H1 (cell line): ENCODE measurements around a stretch of chr6.

DNA sequence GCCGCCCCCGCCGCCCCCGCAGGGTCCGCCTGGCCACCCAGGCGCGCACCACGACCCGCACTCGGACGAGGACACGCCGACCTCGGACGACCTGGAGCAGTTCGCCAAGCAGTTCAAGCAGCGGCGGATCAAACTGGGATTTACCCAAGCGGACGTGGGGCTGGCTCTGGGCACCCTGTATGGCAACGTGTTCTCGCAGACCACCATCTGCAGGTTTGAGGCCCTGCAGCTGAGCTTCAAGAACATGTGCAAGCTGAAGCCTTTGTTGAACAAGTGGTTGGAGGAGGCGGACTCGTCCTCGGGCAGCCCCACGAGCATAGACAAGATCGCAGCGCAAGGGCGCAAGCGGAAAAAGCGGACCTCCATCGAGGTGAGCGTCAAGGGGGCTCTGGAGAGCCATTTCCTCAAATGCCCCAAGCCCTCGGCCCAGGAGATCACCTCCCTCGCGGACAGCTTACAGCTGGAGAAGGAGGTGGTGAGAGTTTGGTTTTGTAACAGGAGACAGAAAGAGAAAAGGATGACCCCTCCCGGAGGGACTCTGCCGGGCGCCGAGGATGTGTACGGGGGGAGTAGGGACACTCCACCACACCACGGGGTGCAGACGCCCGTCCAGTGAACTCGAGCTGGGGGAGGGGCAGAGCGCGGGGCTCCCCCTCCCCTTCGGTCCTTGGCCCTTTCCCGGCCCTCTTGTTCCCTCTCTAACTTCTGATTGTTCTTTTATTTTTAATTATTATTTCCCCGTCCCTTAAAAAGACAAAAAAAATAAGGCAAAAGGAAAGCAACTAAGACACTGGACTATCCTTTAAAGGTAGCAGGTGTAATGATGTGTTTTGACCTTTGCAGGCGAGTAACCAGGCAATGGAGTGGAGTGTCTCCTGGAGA is 1.5 kb downstream of the POU3F2 start:
- RRBS = no CpG with 5 or more reads among the region's 51 CpGs
CAGE:
- cytosol, long polyA plus RNA = no peak
- long polyA plus RNA = no peak
- nucleus, long polyA plus RNA = no peak

- RRBS = no CpG with 5 or more reads among the region's 1 CpG
CAGE:
- cytosol, long polyA plus RNA = no peak
- long polyA plus RNA = no peak
- nucleus, long polyA plus RNA = no peak
These were observed 29.4 kb downstream of the FBXL4 start for GRCh38 chr6:98918184-98918863.

DNA sequence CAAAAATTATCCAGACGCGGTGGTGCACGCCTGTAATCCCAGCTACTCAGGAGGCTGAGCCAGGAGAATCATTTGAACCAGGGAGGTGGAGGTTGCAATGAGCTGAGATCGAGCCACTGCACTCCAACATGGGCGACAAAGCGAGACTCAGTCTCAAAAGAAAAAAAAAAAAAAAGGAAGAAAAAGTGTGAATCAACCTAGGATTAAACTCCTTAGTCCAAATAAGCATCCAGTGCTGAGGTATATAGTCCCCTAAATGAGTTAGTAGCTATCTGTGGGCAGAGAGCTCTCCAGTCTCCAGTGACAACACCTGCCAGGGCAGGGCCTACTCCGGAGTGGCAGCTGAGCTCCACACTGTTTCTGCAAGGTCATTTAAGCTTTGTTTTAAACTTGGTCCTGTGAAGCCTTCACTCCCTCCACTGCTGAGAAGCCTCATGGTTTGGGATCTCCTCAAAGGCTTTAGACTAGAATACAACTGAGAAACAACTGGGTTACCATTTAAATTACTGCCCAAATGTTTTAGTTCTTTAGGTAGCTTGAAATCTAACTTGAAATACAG is 2.1 kb downstream of the FAXC start:
- RRBS = no CpG with 5 or more reads among the region's 7 CpGs
CAGE:
- cytosol, long polyA plus RNA = no peak
- long polyA plus RNA = no peak
- nucleus, long polyA plus RNA = no peak

DNA sequence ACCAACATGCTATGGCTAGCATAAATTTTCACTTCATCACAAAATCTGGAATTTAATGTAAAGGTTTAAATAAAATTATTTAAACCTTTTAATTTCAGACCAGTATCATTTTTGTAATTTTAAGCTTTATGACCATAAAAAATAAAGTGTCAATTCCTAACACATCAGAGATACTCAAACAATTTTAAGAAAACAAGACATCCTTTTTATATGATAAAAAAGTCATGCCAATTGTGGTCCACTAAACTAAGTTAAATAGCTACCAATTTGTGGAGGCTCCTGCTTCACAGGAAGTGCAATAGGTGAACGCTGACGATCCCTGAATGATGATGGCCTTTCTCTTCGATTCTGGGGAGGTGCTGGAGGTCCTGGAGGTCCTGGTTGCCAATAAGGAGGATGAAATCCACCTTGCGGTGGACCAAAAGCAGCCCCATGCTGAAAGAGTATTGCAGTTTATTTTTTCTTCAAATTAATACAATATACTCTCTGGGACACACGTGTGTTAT is 15.0 kb upstream of the COQ3 start:
- RRBS = no CpG with 5 or more reads among the region's 5 CpGs
CAGE:
- cytosol, long polyA plus RNA = no peak
- long polyA plus RNA = no peak
- nucleus, long polyA plus RNA = no peak

GRCh38 chr6:100851693-100852338 is 29.3 kb downstream of the ASCC3 start:
- RRBS = no CpG with 5 or more reads among the region's 16 CpGs
CAGE:
- cytosol, long polyA plus RNA = no peak
- long polyA plus RNA = no peak
- nucleus, long polyA plus RNA = no peak

GRCh38 chr6:104941819-104942150 is 15.1 kb upstream of the LIN28B start:
- RRBS = no CpG with 5 or more reads among the region's 6 CpGs
CAGE:
- cytosol, long polyA plus RNA = no peak
- long polyA plus RNA = no peak
- nucleus, long polyA plus RNA = no peak

GRCh38 chr6:104955553-104955830 is 1.4 kb upstream of the LIN28B start:
- RRBS = no CpG with 5 or more reads among the region's 4 CpGs
CAGE:
- cytosol, long polyA plus RNA = no peak
- long polyA plus RNA = no peak
- nucleus, long polyA plus RNA = no peak

DNA sequence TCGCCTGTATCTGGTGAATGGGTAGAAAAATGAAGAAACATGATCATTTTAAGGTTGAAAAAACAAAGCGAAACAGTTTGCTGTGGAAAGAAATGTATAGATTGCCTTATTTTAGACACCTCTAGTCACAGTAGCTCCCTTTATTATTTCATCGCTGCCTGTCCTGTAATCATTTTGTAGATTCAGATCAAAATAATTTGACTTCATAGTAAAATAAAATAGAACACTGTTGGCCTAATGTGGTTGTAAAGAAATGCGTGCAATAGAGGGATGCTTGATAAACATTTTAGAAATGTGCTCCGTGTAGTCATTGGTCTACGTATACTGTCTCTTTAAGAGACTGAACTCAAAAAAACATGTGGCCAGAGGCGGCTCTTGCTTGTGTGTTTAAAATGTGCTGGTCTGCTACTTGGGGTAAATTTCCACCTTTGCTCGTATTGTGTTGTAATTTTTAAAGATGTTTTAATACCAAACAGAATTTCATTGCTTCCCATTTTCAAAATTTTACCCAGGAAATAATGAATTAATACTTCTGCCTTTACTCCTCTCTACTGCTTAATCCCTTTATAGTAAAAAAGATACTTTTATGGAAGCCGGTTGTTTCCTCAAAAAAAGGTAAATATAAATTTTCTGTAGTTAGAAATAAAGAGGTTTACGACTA is 1.8 kb downstream of the LIN28B start:
- RRBS = no CpG with 5 or more reads among the region's 10 CpGs
CAGE:
- cytosol, long polyA plus RNA = start-site peak on the plus strand centred at position 386 of the sequence, 160 bp wide, 31 reads
- long polyA plus RNA = start-site peak on the plus strand centred at position 397 of the sequence, 137 bp wide, 30 and 21 reads in 2 replicates
- nucleus, long polyA plus RNA = start-site peak on the plus strand centred at position 382 of the sequence, 66 bp wide, 68 reads

- RRBS = no CpG with 5 or more reads among the region's 5 CpGs
CAGE:
- cytosol, long polyA plus RNA = no peak
- long polyA plus RNA = no peak
- nucleus, long polyA plus RNA = no peak
These were observed 101.8 kb downstream of the PREP start for GRCh38 chr6:105301010-105301485.

DNA sequence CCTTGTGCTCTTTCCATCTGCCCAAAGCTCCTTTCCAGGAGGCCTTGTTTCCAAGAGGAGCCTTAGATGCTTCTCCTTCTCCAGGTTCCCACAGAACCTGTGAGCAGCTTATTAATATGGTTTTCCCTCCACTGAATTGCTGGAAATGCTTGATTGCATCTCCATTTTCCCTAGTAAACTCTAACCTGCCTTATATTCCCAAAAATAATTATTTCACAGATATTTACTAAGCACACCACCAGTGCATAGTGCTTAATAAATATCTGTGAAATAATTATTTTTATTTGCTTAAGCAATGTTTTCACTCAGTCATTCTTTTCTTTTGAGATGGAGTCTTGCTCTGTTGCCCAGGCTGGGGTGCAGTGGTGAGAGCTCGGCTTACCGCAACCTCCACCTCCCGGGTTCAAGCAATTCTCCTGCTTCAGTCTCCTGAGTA is 95.6 kb downstream of the PREP start:
- RRBS = no CpG with 5 or more reads among the region's 3 CpGs
CAGE:
- cytosol, long polyA plus RNA = no peak
- long polyA plus RNA = no peak
- nucleus, long polyA plus RNA = no peak

DNA sequence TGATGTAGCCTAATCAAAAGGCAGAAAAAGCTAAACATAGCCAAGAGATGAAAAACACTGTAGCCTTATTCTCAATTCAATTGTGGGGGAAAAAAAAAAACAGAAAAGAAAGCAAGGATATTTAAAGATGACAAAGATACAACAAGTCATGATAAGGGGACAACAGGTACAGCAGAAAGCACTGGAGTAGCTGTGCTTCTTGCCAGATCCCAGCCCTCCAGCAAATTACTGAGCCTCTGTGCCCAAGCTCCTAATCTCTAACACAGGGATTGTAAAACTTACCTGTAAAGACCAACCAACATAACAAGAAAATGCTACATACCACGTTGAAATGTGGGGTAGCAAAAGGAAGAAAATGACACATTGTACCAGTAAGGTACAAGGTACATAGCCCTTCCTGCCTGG is 30.8 kb downstream of the PREP start:
- RRBS = no CpG with 5 or more reads among the region's 1 CpG
CAGE:
- cytosol, long polyA plus RNA = no peak
- long polyA plus RNA = no peak
- nucleus, long polyA plus RNA = no peak

GRCh38 chr6:105546171-105546681 is 143.3 kb upstream of the PREP start:
- RRBS = no CpG with 5 or more reads among the region's 9 CpGs
CAGE:
- cytosol, long polyA plus RNA = no peak
- long polyA plus RNA = no peak
- nucleus, long polyA plus RNA = no peak

GRCh38 chr6:105646222-105647171 is 243.6 kb upstream of the PREP start:
- RRBS = no CpG with 5 or more reads among the region's 9 CpGs
CAGE:
- cytosol, long polyA plus RNA = no peak
- long polyA plus RNA = no peak
- nucleus, long polyA plus RNA = no peak

DNA sequence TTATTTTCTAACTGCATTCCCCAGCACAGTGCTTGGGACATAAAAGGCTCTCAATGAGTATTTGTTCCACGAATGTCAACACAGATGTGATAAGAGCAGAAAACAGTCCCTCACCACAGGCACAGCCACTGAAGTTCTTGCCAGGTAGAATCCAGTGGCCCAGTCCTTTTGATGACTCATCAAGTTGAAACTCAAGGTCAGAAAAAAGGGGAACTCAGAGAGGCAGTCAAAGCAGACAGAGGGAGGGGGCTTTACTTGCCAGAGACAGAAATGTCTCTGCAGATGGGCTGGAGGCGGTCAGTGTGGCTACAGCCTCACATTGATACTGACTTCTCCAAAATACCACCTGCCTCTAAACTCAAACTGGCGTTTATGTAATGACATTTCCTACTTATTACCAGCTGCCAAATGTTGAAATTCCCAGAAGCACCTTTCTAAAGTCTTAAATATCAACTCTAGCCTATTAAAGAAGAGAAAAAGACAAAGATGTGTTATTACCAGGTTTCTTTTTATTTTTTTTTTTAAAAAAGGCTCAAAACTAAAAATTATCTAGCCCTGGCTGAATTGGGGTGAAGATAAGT is 193.1 kb upstream of the PRDM1 start:
- RRBS = no CpG with 5 or more reads among the region's 3 CpGs
CAGE:
- cytosol, long polyA plus RNA = no peak
- long polyA plus RNA = no peak
- nucleus, long polyA plus RNA = no peak

GRCh38 chr6:106163455-106163777 is 77.3 kb downstream of the PRDM1 start:
- RRBS = no CpG with 5 or more reads among the region's 3 CpGs
CAGE:
- cytosol, long polyA plus RNA = no peak
- long polyA plus RNA = no peak
- nucleus, long polyA plus RNA = no peak

GRCh38 chr6:106195057-106195608 is 109.0 kb downstream of the PRDM1 start:
- RRBS = no CpG with 5 or more reads among the region's 4 CpGs
CAGE:
- cytosol, long polyA plus RNA = no peak
- long polyA plus RNA = no peak
- nucleus, long polyA plus RNA = no peak

GRCh38 chr6:106454603-106454946 is 94.1 kb downstream of the CRYBG1 start:
- RRBS = no CpG with 5 or more reads among the region's 2 CpGs
CAGE:
- cytosol, long polyA plus RNA = no peak
- long polyA plus RNA = no peak
- nucleus, long polyA plus RNA = no peak

- RRBS = 0% methylated on average over 1 of the region's 27 CpGs
CAGE:
- cytosol, long polyA plus RNA = no peak
- long polyA plus RNA = no peak
- nucleus, long polyA plus RNA = no peak
These were observed 117.3 kb downstream of the RTN4IP1 start for GRCh38 chr6:106512040-106512383.

DNA sequence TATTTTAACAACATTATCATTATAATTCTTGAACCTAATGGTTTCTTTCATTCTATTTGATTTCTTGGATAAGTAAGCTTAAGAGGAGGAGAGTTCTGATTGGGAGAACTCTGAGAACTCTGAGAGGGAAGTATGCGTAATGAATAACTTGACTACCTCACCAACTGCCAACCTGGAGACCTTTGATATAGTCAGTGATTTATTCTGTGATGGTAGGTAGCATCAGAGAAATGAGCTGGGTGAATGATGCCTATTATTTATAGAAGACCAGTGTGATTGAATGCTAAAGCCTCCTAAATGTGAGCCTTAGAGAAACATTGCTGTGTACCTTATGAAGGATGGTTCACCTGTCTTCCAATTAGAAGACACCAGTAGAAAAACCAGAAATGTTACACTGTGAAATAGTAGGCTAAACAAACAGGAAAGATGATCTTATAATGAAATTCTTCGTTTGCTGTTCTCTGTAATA is 114.9 kb downstream of the RTN4IP1 start:
- RRBS = no CpG with 5 or more reads among the region's 2 CpGs
CAGE:
- cytosol, long polyA plus RNA = no peak
- long polyA plus RNA = no peak
- nucleus, long polyA plus RNA = no peak

DNA sequence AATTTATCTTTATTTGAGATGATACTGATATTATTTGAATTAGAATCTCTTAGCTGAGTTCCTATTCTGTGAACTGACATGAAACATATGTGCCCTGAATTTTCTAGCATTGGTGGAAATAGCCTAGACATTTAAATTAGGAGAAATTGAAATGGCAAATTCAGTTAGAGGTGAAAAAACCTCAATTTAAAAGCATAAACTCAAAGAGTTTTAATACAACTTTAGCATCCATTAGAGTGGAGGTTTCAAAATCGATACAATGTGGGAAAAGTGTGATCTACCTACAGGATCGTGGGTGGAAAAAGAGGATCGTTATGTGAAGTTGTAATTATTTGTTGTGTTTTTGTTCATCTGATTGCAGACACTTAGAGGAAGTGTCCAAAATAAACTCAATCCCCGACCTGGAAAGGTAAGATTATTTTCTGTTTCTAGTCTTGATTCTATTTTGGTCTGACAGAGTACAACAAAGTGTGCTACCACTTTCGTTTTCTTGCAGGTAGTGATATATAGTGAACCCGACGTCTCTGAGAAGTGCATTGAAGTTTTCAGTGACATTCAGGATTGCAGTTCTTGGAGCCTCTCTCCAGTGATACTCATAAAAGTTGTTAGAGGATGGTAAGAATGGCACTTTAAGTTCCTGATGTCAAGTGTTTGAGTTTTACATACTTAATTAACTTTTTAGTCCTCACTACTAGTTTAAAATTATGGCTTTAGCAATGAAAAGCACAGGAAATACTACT is 104.4 kb downstream of the RTN4IP1 start:
- RRBS = no CpG with 5 or more reads among the region's 7 CpGs
CAGE:
- cytosol, long polyA plus RNA = no peak
- long polyA plus RNA = no peak
- nucleus, long polyA plus RNA = no peak